Neutrophil (primary cell): ENCODE measurements around the genes NKAPD1, NCAM1 and HTR3A.

DNA sequence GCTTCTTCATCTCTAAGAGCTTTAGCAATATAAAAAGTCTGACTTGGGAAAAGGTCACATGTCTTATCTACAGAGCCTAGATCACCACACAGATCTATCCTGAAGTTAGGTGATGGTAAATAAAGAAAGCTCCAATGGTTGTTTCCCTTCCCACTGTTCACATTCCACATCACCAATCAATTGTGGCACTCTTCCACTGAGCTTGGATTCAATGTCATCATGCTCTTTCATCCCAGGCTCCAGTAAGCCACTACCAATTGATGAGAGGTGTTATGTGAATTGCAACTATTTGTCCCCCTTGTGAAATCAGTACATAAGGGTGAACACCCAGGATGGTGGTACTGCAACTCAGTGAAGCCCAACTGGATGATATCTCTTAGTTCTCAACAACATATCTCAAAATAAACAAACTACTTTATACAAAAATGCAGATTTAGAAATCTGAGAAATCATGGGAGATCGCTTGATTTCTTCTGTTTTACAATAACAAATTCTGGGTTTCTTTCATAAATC is 47.7 kb downstream of the ALG9 start:
- PRO-cap = no peak

DNA sequence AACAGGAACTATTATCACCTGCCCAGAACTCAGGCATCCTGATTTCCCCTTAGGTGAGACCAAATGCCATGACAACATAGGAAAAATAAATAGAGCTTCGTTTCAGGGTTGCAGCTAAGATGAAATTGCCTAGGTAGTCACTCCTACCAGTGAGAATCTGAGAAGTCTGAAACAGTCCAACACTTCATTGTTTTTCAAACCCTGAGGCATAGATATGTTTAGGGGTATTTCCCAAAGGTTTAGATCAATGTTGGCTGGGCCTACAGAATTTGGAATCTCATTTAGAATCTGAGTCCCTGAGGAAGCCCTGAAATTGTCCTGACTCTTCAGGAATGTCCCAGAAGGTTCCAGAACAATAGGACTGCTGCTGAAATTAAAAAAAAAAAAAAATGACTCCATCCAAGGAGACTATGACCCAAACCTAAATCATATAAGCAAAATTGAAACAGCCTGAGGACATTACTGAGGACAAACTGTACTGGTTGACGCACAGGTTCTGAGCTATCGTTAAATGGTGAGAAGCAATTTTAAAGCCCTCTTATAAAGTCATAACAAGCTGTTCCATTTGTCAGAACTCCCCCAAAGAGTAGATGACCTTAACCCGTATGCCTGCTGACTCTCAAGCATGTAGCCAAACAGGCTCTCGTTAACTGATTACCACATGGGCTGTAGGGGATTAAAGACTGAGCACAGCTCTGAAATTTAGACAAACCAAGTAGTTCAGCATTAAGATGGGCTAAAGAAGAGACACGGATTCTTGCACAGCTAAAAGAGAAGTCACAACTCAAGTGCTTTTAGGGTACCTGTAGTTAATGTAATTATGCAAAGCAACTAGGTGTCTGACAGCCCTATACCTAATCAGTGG is 2.3 kb downstream of the CRYAB start:
- PRO-cap = no peak

- PRO-cap = no peak
These were observed 18.4 kb upstream of the DLAT start for GRCh38 chr11:112006577-112007477.

DNA sequence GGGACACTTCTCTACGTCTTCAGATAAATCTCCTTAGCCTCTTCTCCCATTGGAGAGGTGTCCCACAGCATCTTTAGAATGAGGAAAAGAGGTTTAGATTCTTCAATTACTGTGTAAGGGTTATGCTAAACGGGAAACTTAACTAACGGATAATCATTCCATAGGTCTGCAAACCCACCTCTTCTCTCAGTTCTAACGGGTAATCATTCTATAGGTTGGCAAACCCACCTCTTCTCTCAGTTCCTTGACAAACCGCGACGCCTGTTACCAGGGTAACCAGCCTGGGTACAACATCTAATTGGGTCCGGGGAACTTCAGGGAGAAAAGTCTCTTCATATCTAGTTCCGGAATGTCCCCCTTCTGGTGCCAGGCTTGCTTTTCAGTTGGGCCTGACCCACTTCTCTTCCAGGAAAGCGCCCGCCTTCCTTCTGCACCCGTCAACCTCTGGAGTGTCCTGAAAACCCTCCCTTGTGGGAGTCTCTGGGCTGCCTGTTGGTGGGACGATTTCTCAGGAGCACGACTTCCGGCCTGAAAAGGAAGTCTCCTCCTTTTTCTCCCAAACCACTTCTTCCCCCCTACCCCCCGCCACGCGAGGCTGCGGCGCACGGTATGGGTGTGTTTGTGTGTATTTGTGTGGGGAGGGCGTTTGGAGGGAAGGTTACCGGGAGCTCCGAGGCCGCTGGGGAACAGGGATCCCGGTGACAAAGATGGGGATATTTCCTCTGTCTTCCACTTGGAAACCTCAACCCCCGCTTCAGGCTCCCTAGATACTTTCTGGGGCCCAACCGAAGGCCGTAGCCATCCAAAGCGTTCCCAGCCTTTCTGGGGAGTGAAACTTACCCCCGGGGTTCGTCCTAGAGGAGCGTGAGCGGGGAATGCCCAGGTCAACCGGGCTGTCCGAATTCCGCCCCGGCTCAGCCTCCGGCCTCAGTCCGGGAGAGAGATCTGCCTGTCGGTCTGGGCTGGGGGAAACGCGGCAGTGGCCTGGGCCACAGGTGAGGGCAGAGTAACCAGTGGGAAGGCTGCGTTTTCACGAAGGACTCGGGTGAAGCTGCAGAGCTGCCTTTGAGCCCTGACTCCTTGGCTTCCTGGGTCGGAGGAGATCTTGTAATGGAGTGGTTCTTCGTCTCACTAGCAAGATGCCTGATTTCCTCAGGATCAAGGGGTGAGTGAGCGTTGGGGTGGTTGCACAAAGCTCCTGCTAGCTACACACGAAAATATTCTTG is at the start of gene NKAPD1:
Gene NKAPD1, plus strand, starts transcription at position 548 of the 1,226 bp plus-strand sequence.
- PRO-cap = no peak

DNA sequence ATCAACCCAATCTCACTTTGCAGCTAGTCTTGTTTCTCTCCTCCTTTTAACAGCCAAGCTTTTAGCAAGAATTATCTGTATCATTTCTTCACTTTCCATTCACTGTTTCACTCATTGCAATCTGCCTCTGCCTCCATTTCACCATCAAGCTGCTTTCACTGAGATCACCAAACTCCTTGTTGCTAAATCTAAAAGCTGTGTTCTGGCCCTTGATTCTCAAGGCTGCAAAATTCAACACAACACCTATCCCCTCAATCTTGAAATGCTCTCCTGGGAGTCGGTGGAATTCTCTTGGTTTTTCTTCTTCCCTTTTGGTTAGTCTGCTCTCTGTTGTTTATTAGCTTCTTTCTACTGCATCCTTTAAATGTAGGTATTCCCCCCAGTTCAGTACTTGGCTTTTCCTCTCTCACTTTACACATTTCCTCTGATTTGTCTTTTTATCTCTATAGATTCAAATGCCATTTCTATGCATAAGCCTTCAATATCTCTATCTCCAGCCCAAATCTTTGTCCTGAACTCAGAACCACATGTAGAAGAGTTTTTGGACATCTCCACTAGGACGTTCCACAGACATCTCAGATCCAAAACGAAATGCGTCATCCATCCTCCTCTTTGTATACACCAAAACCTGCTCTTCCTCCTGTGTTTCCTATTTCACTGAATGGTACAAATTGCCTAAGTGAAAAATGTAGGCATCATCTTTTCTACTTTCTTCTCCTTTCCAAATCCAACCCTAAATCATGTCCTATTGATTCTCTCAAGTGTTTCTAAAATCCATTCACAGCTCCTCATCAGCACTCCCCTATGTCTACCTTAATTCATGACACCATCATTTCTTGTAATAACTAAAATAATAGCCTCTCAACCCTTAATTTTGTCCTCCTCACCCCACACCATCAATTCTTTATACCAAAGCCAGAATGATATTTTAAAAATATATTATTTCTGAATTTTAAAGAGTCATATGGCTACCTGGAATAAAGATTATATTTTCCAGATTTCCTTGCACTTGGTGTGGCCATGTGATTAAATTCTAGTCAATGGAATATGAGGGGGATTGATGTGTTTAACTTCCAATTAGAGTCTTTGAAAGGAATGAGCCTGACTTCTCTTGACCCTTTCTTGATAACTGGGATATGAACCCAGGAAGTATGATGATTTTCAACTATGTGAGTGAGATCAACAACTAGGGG is 12.0 kb downstream of the IL18 start:
- PRO-cap = no peak

DNA sequence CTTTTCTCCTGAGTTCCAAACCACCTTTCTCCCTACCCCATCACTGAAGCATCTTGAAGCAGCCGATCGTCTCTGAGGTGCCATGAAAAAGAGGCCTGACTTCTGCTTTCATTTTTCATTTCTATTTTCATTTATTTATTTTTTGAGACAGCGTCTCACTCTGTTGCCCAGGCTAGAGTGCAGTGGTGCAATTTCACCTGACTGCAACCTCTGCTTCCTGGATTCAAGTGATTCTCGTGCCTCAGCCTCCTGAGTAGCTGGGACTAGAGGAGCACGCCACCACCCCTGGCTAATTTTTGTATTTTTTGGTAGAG is 9.8 kb downstream of the PTS start:
- PRO-cap = no peak

- PRO-cap = no peak
These were observed 10.4 kb upstream of the PLET1 start for GRCh38 chr11:112271099-112271372.

DNA sequence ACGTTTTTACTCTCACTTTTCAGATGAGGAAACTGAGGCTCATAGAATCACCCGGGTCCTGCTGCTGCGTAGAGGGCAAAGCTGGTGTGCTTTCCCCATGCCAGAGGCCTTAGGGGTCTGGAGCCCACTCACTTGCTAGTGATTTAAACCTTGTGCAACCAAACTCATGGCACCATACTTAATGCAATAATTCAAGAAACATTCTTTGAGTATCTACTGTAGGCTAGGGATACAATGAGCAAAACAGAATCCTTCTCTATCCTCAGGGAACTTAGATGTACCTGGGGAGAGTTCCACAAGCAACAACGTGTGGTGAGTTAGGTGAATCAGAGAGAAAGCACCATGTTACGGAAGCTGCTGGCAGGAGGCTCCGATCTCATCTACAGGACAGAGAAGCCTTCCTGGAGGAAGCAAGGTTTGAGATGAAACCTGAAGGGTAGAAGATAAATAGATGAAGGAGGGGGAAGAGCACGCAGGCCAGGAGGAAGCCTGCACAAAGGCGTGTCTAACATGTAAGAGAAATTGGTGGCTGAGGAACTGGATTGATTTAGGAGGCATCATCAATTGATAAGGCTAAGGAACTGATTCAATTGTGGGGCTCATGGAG is 103.4 kb upstream of the PLET1 start:
- PRO-cap = no peak

DNA sequence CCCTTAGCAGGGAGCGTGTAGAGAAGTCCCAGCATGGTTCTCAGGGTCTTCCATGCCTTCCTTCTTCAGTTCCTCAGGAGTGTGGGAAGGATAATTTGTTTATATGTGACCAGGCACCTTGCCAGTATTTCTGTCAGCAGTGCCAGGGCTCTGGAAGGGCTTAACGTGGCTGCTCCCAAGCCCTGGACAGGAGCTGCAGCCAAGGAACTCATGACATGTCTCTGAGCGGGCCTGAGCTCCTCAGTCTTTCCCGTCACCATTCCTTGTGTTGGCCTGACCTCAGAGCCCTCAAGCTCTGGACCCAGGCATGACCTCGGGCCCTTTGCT is 264.0 kb upstream of the PLET1 start:
- PRO-cap = no peak

DNA sequence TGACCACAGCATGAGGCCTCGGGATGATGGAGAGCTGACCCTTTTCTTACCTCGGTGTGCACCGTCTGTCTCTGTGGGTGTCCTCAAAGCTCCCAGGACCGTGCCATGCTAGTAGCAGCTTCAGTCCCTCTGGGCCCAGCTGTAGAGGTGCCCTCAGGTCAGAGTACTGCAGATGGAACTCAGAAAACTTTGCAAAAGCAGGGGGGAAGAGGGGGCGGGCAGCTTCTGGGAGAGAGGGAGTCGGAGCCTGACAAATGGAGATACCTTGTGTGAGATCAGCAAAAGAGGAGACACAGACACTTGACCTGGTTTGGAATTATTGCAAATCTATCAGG is 292.4 kb upstream of the PLET1 start:
- PRO-cap = no peak

DNA sequence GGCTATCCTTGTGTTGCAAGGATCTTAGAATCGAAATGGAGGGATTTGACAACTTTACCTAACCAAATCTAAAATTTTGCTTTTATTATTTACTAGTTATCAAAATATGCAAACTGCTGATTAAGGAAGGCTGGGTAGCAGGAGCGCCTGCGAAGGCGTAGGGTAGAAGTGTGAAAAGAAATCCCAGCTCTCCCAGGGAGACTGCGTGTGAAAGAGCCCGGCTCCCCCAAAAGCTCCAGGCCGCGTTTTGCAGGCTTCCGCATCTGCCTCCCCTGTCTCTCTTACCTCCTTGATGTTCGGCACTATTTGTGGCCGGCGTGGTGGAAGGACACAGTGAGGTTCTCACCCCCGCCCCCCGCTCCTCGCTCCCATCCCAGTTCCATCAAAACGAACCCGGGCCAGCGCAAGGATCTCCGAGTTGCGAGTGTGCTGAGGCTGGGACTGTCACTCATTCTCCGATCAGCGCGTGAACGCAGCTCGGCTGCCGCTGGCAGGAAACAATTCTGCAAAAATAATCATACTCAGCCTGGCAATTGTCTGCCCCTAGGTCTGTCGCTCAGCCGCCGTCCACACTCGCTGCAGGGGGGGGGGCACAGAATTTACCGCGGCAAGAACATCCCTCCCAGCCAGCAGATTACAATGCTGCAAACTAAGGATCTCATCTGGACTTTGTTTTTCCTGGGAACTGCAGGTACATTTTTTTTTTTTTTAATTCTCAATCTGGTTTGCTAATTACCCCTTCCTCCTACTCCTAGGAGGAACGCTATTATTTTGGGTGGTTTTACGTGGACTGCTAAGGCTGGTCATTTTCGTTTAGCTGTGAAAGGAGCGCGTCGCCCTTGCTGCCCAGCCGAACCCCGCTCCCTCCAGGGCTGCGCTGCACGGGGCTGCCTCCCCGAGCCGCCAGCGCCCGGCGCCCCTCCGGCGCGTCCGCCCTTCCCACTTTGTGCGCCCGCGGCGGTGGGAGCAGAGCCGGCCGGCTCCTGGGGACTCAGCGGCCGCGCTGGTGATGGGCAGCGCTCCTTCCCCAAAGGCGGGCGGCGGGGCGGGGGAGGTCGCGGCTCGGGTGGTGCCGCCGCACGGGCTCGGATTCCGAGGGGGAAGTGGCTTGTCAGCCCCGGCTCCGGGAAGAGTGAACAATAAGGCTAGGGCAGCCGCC is at the start of gene NCAM1:
Gene NCAM1, plus strand, starts transcription at position 447 of the 1,159 bp plus-strand sequence.
- PRO-cap = no peak

DNA sequence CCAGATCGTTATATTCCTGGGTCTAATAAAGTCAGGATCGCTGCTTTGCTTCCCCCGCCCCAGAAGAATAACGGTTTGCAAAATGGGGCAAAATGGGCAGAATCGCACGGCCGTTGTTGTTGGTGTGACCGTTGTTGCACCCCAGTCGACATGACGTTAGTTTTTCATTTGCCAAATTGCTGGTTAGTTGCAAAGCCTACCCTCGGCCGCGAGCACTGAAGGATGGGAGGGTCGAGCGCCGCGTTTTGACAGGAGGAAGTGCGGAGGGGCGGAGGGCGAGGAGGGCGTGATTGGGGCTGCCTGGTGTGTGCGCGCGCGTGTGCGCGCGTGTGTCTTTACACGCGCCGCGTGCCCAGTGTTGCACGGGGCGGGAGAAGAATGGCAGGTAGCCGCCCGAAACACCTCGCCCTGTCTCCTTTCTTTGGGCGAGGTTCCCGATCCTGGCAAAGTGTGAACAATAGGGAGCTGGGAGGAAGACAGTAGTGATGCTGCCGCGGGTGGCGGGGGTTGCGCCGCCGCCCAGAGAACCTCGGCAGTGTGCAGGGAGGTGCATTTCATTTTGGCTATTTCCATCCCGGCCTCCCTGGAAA is 1.0 kb downstream of the NCAM1 start:
- PRO-cap = unidirectional peak, minus-strand start at position 217 of the sequence

GRCh38 chr11:113133089-113133635 is 171.9 kb downstream of the NCAM1 start:
- PRO-cap = no peak

DNA sequence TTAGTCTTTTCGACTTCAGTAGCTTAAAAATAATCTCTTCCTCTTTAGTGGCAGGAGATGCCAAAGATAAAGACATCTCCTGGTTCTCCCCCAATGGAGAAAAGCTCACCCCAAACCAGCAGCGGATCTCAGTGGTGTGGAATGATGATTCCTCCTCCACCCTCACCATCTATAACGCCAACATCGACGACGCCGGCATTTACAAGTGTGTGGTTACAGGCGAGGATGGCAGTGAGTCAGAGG is 110.2 kb upstream of the TTC12 start:
- PRO-cap = no peak

- PRO-cap = no peak
These were observed 47.2 kb downstream of the USP28 start for GRCh38 chr11:113828196-113828551.

DNA sequence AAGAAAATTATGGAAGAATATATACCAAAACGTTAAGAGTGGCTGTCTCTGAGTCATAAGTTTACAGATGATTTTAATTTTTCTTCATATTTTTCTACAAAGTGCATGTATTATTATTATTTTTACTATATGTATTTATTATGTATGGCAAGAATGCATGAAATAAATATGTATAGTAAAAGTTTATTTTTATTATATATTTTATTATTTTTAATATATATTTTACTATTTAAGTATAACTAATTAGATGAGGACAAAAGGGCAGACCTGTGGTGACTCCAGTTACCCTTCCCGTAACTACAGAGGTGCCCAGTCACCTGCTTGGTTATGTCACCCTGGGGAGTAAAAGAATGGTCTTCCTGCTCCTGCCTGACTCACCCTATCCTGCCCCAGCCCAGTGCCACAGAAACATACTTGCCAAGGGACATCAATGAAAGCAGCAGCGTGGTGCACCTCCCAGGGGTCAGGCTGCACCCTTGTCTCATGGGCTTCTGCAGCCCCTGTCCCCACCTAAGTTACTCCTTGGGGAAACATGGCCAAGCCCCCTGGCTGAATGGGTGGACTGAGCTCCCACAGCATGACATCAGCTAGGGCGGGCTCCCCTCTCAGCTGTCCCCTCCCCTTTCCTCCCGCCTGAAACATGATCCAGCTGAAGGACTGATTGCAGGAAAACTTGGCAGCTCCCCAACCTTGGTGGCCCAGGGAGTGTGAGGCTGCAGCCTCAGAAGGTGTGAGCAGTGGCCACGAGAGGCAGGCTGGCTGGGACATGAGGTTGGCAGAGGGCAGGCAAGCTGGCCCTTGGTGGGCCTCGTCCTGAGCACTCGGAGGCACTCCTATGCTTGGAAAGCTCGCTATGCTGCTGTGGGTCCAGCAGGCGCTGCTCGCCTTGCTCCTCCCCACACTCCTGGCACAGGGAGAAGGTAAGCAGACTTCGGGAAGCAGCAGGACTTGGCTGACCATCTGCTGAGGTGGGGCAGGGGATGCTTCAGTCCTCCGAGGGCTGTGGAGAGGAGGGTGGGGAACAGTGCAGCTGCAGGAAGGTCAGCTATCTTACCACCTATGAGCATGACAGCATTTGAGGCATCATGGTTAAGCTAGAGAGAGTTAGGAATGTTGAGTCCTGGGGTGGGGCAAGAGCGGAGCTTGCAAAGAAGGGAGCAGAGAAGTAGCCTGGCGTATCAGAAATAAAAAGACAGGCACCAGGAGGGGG is at the start of gene HTR3A:
Gene HTR3A, plus strand, starts transcription at position 636 of the 1,210 bp plus-strand sequence.
- PRO-cap = no peak

DNA sequence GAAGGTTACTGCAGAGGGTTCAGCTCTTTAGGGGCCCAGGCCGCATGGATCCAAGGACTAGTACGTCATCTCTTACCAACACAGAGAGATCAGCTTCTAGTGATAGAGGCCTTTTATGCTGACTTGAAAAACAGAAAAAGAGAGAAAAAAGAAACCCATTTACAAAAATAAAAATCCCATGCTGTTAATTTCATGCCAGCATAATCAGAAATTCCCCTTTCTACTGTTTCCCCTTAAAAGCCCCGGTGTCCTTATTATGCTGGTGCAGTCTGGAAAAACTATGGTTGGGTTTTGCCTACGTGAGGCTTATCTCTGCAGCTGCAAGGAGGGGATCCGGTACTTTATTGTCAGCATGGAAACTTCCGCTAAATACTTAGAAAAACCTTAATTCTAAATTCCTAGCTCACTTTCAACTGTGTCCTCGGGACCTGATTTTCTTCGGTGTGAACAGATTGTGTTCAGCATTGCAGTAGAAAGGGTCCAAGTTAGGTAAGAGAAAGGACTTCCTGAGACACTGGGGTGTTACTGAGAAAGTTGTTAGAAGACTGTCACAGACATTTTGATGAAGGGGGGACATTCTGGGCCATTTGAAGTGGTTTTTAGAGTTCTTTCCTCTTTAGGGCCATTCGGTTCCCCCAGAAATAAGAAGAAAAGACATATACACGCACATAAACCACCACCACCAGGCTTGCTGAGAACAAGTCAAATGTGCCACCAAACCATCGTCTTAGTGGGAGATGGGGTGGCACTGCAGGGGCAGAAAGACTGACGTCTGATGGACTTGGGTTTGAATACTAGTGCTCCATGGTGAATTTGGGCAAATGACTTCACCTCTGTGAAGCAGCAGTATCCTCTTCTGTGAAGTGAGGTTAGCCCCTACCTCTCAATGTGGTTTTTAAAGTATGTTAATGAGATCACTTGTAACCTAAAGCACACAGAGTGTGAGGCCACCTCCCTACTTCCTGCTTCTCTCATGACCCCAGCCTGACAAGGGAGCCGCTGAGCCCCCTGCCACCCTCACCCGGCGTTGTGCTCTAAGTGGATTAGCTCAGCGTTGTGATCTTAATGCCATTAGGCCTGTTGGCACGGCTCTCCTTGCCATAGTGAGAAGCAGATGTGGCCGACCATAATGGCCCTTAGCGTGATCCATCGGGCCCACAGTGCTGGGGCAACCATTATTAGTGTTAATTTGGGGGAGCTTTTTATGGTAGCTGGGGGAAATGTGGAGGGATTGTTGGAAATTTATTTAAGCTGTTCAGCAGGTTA is 14.1 kb downstream of the ZBTB16 start:
- PRO-cap = no peak

DNA sequence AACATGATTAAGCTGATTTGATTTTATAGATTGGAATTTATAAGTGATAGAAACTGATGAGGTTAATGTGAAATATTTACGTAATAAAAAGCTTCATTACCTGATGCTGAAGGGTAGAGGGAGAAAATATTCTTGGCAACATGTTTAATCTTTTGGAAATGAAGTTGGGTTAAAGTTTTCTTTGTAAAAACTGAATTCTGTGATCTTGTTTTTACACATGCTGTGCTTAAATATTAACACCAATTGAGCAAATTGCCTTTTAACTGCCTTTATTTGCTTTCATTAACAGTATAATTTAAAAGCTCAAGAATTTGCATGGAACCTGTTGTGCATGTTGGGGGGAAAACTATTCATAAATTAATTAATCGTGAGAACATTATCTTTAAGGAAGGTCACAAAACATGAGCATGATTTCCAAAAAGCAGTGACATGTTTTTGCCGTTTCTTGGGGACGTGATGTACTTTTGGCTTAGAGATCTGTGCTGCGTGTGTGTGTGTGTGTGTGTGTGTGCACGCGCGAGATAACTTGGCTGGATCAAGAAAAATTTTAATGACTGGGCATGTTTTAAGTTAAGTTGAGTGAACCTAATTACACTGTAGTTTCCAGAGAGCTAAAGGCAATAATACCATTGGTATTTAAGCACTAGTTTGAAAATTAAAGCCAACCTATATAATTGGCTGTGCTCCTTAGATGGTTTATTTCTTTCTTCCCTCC is 51.3 kb downstream of the ZBTB16 start:
- PRO-cap = no peak

DNA sequence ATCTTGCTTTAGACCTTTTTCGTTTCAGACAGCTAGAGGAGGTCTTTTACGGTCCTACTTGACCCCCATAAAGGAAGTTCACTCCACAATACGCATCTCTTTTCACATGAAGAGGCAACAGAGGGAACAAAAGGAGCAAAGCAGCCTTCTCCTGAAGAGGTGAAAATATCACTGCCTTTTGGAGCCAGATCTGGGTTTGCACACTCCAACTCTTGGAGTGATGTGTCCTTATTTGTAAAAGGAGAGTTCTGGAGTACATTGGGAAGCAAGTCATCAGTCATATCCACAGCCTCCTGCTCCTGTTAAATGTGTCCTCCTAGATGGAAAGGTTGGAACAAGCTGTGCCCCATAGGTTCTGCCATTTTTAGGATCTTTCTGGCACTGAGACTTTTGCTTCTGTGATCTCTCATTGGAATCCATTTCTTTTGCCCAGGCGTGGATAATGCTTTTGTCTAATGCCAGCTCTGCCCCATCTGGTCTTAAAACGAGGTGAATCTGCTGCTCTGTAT is 66.3 kb downstream of the ZBTB16 start:
- PRO-cap = no peak

DNA sequence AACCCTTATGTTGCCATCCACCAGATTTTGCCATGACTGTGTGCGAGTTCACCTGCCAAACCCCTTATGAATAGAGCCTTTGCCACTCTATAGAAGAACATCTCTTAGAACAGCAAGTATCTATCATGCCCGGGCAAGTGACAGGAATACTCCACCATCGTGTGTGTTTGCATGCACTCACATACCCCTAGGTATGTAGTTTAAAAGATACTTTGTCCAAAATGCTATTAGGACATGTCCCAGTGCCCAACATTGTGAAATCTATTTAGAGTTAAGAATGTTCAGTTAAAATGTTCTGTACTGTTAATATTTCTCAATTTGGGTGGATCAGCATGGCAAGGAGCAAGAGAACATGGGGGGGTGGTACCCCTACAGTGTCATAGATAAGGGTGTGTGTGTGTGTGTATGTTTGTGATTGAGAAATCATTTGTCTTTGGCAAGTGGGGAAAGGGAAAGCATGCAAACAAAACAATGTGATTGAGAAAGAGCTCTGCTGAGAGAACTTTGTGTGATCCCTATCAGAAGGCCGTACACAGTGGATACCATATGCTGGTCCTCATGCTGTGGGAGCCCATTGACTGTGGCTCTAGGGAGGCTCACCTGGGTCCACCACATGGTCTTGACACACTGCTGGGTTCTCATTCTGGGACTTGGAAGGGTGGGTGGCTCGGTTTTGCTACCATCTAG is 95.0 kb downstream of the ZBTB16 start:
- PRO-cap = no peak